Right common carotid artery plus branches (tissue), 1 donor: Measurements from ENCODE around the gene CHML.

- PRO-cap = no peak
These were observed 8.1 kb downstream of the LYST start for GRCh38 chr1:235858510-235859136.

- PRO-cap = no peak
These were observed 3.6 kb downstream of the LYST start for GRCh38 chr1:235863010-235863596.

DNA sequence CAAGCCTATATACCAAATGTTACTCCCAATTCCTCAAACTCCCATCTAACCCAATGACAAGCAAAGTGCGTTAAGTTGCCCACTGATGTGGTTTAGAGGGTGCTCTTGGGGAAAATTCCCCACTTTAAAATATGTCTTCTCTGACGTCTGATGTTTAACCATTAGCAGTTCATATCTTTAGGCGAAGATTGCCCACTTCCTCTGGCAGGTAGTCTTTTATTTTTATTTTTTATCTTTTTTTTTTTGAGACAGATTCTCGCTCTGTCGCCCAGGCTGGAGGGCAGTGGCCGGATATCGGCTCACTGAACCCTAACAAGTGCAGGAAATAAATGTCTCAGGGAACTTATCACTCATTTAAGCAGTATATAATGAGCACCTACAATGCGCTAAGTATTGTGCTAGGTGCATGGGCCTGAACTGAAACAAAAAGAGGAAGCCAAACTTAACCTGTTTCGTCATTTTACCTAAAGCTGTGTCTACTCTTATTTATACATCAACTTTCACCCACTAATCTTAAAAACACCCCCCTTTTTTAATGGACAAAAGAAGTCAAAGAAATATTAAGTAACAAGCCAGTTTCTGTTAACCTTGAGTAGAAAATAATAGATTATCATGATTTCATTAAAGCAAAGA, 1.4 kb upstream of the LYST start:
- PRO-cap = no peak

DNA sequence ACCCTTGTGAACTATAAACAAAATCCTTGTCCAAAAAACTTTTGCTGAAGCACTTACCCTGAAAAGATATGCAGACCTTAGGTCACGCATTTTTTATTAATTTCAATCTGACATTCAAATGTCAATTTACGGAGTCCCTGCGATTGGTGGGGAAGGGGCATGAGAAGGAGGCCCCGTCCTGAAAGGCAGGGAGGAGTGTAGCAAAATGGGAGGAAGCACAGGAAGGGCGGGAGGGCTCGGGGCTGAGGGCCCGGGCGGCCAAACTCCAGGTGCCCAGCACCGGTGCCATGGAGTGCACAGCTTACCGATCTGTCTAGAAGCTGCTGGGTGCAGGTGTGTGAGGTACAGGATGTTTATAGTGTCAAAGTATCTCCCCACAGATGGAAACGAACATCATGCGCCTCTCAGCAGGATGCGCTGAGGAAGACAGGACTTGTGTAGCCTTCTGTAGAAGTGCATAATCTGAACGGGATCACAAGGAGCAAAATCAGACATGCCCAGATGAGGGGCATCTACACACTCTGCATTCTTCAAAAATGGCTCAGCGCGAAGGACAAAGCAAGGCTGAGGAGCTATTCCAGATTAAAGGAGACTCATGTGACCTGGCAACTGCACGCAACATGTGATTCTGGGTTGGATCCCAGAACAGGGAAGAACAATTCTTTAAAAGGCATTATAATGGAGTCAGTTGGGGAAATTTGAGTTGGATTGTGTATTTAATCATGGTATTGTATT, 68.9 kb upstream of the LYST start:
- PRO-cap = no peak

DNA sequence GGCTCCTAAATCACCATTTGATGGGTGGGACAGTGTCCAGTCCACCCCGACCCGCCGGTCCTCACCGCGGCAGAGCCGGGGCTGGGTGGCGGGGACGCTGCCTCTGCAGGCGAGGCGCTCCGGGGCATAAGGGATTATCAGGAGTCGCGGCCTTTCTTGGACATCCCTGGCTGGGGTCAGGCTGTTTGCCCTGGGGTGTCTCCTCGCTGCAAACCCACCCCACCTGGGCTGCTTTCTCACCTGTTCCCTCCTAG, 305 bp downstream of the LGALS8 start:
- PRO-cap = no peak

GRCh38 chr1:236699252-236699809, 13.0 kb downstream of the ACTN2 start:
- PRO-cap = no peak

DNA sequence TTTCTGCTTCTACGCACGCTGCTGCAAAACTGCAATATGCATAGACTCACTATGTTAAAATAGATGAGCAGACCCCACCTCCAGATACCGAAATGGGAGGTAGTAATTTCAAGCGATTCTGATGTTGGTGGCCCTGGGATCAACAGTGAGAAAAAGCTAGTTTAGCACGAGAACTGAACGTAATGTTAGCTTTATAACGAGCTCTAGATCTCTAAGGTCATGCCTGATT, 1.0 kb downstream of the MTR start:
- PRO-cap = no peak

DNA sequence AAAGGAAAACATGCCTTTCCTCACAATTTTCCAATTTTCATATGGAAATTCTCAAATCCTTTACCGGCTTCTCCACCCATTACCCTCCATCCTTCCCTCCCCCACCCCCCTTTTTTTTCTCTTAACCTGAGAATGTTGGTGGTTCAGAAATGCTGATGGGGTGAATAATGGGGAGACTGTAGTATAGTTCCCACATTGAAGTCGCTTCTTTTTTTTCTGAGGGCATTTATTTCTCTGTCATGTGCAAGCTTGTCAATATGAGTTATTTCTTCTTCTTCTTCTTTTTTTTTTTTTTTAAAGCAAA, 2.6 kb downstream of the RYR2 start:
- PRO-cap = no peak

DNA sequence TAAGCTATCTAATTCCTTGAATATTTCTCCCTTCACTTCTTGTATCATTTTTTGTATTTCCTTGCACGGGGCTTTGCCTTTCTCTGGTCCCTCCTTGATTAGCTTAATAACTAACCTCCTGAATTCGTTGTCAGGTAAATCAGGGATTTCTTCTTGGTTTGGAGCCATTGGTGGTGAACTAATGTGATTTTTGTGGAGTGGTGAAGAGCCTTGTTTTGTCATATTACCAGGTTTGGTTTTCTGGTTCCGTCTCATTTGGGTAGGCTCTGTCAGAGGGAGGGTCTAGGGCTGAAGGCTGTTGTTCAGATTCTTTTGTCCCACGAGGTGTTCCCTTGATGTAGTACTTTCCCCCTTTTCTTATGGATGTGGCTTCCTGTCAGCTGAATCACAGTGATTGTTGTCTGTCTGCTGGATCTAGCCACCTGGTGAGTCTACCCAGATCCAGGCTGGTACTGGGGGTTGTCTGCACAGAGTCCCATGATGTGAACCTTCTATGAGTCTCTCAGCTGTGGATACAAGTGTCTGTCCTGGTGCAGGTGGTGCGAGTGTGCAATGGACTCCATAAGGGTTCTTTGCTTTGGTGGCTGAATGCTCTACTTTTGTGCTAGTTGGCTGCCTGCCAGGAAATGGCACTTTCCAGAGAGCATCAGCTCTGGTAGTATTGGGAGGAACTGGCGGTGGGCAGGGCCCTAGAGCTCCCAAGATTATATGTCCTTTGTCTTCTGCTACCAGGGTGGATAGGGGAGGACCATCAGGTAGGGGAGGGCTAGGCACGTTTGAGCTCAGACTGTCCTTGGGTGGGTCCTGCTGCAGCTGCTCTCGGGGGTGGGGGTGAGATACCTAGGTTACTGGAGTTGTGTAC, 245.9 kb downstream of the RYR2 start:
- PRO-cap = no peak

GRCh38 chr1:239714326-239715160, 328.2 kb downstream of the CHRM3 start:
- PRO-cap = no peak

DNA sequence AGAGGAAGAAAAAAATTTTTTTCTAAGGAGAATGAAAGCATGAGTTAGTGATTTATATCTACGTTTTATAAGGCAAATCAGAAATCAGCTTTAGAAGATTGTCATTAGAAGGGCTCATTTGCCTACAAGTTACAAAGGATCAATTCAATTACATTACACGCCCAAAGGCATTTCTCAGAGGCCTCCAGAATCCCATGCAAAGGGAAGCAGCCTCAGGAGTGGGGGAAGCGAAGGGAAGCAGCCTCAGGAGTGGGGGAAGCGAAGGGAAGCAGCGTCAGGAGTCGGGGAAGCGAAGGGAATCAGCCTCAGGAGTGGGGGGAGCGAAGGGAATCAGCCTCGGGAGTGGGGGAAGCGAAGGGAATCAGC, 206.2 kb downstream of the GREM2 start:
- PRO-cap = no peak

GRCh38 chr1:240599253-240599722, 12.7 kb downstream of the GREM2 start:
- PRO-cap = no peak

DNA sequence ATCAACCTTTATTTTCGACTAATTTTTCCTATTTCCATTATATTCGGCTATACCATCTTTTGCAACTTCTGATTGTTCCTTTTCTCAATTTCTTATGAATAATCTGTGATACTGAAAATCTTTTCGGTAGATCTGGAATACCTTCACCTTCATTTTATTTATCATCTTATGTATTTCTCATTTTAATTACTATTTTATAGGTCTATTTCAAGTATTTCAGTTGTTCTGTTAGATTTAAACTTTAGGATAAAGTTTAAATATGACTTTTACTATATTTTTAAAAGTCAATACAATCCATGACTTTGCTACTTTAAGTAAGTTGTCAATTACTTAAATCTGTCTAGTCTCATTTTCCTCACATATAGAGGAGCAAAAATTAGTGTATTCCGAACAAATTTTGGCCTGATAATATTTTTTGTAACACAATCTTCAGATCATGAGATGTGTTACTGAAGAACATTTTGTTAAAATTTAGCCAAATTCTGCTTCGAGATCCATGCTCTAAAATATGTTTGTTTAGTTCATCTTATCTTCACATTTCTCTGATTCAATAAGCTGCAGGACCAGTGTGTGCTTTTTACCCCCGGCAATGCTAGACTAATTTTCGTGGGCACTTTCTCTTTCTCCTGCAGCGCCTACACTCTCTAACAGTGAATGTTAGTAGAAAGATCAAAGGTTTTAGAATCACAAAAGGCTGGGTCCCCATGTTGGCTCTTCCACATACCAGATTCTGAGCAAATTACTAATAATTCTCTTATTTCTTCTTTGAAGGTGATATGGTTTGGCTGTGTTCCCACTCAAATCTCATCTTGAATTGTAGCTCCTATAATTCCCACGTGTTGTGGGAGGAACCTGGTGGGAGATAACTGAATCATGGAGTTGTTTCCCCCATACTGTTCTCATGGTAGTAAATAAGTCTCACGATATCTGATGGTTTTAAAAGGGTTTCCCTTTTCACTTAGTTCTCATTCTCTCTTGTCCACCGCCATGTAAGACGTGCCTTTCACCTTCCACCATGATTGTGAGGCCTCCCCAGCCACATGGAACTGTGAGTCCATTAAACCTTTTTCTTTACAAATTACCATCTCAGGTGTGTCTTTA, 8.6 kb downstream of the CHML start:
- PRO-cap = no peak

DNA sequence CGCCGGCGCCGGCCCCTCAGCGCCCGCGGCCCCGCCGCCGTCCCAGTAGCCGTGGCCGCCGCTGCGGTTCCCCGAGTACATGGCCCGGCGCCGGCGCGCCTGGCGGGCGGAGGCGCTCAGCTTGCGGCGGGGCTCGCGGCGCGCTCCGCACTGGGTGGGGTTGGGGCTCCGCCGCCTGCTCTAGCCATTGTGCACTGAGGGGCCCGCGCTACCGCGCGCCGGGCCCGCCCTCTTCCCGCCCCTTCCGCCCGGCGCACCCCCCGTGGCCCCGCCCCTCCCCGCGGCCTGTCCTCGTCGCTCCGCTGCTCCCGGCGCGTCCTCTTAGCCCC, at the start of gene CHML:
TSS of gene CHML (minus strand) at position 196 of the 329 bp plus-strand sequence.
- PRO-cap = bidirectional peak, plus-strand start outside the sequence, minus-strand start at position 182 of the sequence

DNA sequence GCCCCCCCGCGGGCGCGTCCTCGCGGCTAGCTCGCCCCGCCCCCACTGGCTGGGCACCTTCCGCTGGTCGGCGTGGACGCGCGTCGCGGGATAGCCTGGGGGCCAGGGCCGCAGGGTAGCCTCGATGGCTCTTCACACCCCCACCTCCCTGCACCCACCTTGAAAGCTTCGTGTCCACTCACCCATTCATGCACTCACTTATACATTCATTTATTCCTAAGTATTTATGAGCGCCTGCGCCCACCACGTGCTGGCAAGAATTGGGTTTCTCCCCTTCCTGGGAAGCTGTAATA, 280 bp upstream of the CHML start:
- PRO-cap = bidirectional peak, plus-strand start at position 56 of the sequence, minus-strand start outside the sequence

DNA sequence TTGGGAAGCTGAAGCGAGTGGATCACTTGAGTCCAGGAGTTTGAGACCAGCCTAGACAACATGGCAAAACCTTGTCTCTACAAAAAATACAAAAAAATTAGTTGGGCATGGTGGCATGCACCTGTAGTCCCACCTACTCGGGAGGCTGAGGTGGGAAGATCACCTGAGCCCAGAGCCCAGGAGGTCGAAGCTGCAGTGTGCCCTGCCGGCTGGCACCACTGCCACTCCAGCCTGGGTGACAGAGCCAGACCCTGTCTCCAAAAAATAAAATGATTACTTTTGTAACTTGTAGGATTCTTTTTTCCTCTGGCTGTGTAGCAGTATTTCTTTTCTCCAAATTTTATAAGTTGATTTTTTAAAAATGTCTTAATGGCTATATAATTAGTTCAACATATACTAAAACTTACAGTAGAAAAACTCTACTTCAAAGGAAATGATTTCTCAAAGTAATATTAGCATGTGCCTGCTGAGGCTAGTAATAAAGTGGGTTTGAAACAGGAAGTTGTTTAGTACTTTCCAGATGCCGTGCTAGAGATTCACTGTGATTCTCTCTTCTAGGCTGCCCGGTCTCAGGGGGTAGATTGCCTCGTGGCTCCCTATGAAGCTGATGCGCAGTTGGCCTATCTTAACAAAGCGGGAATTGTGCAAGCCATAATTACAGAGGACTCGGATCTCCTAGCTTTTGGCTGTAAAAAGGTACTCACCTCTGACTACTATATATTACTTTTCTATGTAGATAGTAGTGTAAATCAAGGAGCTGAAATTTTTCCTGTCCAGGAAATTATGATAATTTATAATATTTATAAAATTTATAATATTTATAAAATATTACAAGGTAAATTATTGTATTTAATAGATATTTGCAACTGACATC, 9.0 kb downstream of the EXO1 start:
- PRO-cap = no peak

DNA sequence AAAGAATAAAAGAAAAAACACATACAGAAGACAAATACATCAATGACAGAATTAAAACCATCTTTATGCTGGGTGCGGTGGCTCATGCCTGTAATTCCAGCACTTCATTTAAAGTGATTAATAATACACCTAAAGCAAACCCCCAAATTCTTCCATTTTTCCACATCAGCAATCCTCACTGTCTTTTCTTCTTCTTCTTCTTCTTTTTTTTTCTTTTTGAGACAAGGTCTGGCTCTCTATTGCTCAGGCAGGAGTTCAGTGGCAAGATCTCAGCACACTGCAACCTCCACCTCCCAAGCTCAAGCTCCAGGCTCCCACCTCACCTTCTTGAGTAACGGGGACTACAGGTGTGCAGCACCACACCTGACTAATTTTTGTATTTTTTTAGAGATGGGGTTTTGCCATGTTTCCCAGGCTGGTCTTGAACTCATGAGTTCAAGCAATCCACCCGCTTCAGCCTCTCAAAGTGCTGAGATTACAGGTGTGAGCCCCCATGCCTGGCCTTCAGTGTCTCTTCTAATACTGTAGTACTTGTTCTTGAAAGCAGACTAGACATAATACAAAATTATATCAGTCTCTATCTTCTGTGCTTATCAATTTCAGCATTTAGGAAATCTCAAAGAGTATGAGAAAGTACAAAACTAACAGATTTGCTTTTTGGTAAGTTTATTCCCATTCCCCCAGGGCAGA, 23.2 kb downstream of the CEP170 start:
- PRO-cap = no peak

- PRO-cap = no peak
These were observed 12.0 kb downstream of the SDCCAG8 start for GRCh38 chr1:243267721-243268365.

GRCh38 chr1:243447268-243447828, 191.5 kb downstream of the SDCCAG8 start:
- PRO-cap = no peak

DNA sequence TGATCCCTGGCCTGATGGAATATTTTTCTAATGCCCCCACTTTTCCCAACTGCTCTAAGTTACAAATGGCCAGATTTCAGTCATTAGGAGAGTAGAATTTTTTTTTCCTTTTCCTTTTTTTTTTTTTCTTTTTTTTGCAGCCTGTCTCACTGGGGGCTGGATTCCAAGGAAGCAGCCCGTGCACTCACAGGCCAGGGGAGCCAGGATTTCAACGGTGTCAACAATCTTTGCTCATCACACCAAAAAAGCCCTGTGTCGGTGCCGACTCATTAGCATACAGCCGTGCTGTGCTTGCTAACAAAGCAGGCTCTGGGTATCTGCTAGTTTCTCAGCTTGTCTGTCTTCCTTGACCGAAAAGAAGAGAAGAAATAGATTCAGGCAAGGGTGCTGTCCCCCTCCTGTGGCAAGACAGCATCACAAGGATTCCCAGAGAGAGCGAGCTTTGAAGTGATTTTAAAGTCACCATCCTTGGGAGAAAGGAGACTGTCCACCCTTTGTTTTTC, 214.6 kb downstream of the SDCCAG8 start:
- PRO-cap = no peak